Skeletal muscle tissue (tissue), 7 donors: ENCODE measurements around the genes LLCFC1, OR6V1 and TAS2R60.

DNA sequence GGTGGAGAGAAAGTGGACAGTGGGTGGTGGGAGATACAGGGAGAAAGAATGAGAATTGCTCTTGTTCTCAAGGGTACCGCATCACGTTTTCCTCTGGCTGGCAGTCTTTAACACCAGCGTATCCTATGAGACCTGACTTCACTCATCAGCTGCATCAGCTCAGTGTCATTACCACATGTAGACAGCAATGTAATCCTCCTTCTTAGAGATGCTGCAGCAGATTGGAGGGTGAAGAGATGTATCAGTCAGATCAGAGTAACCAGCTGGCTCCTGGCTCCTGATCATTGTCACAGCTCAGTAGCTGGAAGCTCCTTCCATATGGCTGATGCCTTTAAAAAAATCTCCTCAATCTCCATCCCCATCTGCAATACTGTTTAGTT lies 39.8 kb upstream of the EPHB6 start:
- PRO-cap, 3 experiments, result no peak in any of the 3 experiments
- RAMPAGE, long total RNA, result no peak
- RRBS, 2 experiments, result no CpG with 5 or more reads among the region's 3 CpGs

GRCh38 chr7:142927435-142927821 lies 6.1 kb downstream of the TRPV5 start:
- PRO-cap, 3 experiments, result no peak in any of the 3 experiments
- RAMPAGE, long total RNA, result no peak
- RRBS, 2 experiments, result 12 to 13% methylated on average over 1 of the region's 4 CpGs

GRCh38 chr7:142939330-142939773 lies at the start of gene LLCFC1:
LLCFC1 (plus strand) TSS chr7:142939484.
- PRO-cap, 3 experiments, result no peak in any of the 3 experiments
- RAMPAGE, long total RNA, result no peak
- RRBS, 2 experiments, result no CpG with 5 or more reads among the region's 8 CpGs

DNA sequence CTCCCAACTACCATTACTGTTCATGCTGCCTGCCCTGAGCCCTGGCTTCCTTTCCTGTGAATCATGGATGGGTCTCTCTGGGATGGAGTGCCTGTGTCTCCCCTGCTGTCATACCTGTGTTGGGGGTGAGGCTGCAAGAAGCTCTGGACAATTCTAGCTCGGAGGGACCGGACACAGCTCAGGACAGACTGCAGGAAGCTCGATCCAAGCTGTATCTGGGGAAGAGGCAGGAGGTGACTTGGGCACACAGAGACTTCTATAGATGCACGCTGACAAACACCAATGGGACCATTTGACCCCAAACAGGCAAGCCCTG lies 4.3 kb downstream of the LLCFC1 start:
- PRO-cap, 3 experiments, result no peak in any of the 3 experiments
- RAMPAGE, long total RNA, result no peak
- RRBS, 2 experiments, result no CpG with 5 or more reads among the region's 4 CpGs

DNA sequence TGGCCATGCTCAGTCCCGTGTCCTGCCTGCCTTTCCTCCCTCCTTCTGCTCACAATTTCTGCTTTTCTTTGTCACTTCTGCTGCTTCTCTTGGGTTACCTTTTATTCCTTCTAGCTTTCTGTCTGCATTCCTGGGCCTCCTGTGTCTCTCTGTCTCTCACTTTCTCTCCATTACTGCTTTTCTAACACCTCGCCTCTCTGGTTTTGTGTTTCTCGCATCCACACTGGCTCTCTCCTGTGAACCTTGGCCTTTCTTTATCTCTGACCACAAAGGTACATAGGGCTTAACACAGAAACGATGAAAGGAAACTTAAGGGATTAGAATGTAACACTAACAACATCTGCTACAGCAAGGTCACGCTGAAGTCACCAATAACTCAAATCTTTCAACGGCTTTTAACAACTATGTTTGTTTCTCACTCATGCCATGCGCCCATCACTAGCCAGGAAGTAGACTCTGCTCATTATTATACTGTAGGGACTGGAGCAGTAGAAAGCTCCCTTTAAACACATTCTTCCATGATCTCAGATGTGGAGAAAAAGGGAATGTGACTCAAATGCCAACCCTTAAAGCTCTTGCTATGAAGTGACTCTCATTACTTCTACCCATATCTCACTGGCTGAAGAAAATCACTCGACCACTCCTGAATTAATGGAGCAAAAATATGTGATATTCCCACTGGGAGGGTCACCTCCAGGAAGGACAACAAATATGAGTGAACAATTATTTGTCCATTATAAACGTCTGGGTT lies 9.3 kb upstream of the OR6V1 start:
- PRO-cap, 3 experiments, result no peak in any of the 3 experiments
- RAMPAGE, long total RNA, result no peak
- RRBS, 2 experiments, result no CpG with 5 or more reads among the region's 9 CpGs

GRCh38 chr7:143049500-143049951 lies 2.6 kb upstream of the OR6V1 start:
- PRO-cap, 3 experiments, result no peak in any of the 3 experiments
- RAMPAGE, long total RNA, result no peak
- RRBS, 2 experiments, result no CpG with 5 or more reads among the region's 3 CpGs

- PRO-cap, 3 experiments, result no peak in any of the 3 experiments
- RAMPAGE, long total RNA, result no peak
- RRBS, 2 experiments, result no CpG with 5 or more reads among the region's 5 CpGs
Measured at GRCh38 chr7:143052110-143052538, at the start of gene OR6V1. OR6V1 (plus strand) TSS chr7:143052341.

DNA sequence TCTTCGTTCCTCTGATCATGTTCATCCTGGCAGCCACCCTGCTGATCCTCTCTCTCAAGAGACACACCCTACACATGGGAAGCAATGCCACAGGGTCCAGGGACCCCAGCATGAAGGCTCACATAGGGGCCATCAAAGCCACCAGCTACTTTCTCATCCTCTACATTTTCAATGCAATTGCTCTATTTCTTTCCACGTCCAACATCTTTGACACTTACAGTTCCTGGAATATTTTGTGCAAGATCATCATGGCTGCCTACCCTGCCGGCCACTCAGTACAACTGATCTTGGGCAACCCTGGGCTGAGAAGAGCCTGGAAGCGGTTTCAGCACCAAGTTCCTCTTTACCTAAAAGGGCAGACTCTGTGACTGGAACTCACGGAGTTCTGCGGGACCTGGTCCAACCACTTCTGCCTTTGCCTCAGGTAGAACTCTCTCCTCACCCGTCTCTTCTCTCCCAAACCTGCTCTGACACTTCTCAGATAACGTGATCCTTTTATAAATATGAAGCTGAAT lies 903 bp downstream of the TAS2R40 start:
- PRO-cap, 3 experiments, result no peak in any of the 3 experiments
- RAMPAGE, long total RNA, result no peak
- RRBS, 2 experiments, result no CpG with 5 or more reads among the region's 8 CpGs

DNA sequence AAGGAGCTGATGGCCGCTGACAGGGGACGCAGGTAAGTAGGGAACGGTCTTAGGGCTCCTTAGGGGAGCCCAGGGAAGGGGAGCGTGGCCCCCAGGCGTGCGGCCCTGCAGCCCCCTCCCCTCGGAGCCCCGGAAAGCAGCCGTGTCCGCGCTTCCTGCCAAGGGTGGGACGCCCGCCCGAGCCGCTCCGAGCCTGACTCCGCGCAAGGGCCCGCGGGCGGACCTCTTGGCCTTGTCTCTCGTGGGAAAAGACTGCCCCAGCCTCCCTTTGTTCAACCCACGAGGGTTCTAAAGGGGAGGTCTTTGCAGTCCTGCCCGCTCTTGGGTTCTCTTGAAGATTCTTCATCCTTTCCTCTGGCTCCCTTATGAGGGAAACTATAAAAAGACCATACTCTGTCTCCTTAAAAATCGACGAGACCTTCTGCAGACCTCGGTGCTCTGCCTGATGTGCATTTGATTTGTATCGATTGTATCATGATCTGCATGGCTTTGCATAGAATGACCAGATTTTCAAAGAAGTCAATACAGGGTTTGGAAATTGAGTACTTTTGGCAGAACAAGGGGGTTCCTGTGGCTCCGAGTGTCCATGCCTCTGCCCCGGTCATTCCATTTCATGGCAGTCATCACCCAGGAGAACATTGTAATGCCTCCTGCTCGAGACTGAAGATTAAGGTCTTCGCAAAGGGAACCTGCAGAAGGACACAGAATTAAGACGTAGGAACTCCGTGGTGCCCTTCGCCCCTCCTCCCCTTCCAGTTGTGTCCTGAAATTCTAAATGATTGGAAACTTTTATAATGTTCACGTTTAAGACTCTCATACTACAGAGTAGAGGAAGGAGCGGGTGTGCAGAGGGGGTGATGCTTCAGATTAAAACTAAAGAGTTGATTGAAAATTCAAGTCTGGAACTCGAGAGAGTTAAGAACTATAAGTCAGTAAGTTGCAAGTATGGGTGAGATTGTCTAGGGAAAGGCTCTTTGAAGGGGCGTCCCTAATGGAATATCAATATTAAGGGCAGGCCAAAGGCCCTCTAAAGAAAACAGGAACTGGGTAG lies 672 bp downstream of the CASP2 start:
- PRO-cap, 3 experiments, result peak in 1 of 3 experiments; most common plus-strand start position 161 of the sequence (in 1); most common minus-strand start position 128 of the sequence (in 1)
- RAMPAGE, long total RNA, result no peak
- RRBS, 2 experiments, result no CpG with 5 or more reads among the region's 39 CpGs

GRCh38 chr7:143300728-143301803 lies 12.9 kb downstream of the CASP2 start:
- PRO-cap, 3 experiments, result no peak in any of the 3 experiments
- RAMPAGE, long total RNA, result no peak
- RRBS, 2 experiments, result no CpG with 5 or more reads among the region's 11 CpGs

DNA sequence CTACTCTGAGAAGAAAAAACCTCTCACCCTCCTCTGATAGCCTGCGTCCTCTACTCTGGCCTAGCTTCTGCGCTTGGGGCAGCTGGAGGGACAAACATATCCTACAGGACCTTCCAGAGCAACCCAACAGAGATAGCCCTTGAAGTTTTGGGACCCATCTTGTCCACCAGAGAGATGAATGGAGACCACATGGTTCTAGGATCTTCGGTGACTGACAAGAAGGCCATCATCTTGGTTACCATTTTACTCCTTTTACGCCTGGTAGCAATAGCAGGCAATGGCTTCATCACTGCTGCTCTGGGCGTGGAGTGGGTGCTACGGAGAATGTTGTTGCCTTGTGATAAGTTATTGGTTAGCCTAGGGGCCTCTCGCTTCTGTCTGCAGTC lies at the start of gene TAS2R60:
TAS2R60 (plus strand) TSS at position 175 of the 386 bp plus-strand sequence.
- PRO-cap, 3 experiments, result no peak in any of the 3 experiments
- RAMPAGE, long total RNA, result no peak
- RRBS, 2 experiments, result no CpG with 5 or more reads among the region's 7 CpGs

DNA sequence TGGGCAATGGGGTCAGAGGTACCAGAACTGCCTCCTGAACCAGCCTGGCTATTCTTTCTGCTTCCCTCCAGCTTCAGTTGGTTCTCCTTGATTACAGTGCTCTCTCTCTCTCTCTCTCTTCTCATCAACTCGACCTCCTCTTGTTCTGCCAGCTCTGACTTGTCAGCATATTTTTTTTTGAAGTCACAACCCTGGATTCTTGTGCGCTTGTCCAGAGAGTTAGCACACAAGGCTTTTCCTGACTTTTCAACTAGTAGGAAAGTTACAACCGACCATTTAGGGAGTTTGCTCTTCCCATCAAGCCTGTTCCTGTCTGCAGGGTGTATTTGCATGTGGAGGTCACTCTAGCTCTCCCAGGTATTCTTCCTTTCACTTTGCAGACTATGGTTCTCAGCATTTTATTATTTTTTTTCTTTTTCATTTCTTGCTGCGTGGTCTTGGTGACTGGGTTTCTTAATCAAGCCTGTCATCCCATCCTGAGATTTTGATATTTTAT lies 2.4 kb upstream of the ARHGEF35 start:
- PRO-cap, 3 experiments, result no peak in any of the 3 experiments
- RAMPAGE, long total RNA, result no peak
- RRBS, 2 experiments, result no CpG with 5 or more reads among the region's 4 CpGs

- PRO-cap, 3 experiments, result no peak in any of the 3 experiments
- RAMPAGE, long total RNA, result no peak
- RRBS, 2 experiments, result no CpG with 5 or more reads among the region's 7 CpGs
Measured at GRCh38 chr7:144834344-144834794, 1.5 kb downstream of the TPK1 start.

GRCh38 chr7:148340426-148340730 lies 250.2 kb upstream of the C7orf33 start:
- PRO-cap, 3 experiments, result no peak in any of the 3 experiments
- RAMPAGE, long total RNA, result no peak
- RRBS, 2 experiments, result no CpG with 5 or more reads among the region's 3 CpGs

DNA sequence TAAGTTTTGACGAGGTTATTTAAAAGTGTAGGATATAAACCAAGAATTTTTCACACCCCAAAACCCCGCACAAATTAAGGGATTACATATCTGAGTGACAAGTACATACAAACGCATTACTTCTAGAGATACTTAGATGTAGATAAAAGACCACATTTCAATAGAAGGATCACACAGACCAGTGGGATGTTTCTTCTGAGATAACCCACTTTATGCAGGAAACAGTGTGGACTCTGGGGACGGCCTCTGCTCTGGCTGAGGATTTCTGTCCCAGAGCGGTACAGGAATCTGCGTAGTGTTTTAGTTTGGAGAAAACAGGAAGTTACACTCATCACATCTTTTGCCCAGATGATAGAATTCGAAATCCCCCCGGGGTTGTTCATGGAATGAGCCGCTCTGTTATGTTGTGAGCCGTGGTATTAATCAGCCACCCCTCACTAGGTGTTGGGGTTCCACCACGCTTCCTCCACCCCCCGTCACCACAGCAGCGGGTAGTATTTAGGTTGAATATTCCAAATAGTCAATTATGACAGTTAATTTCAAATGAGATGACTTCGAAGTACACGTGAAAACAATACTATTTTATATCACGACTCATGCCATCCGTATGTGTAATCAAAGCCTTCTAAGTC lies 1.2 kb upstream of the CUL1 start:
- PRO-cap, 3 experiments, result peak in 3 of 3 experiments; most common plus-strand start position 361 of the sequence (in 3); most common minus-strand start position 212 of the sequence (in 1)
- RAMPAGE, long total RNA, result no peak
- RRBS, 2 experiments, result no CpG with 5 or more reads among the region's 17 CpGs

- PRO-cap, 3 experiments, result peak in 3 of 3 experiments; most common plus-strand start chr7:148699587 (in 1); most common minus-strand start chr7:148699505 (in 2)
- RAMPAGE, long total RNA, result no peak
- RRBS, 2 experiments, result 1 to 2% methylated on average over 32 of the region's 82 CpGs
Measured at GRCh38 chr7:148699420-148700476, 1.0 kb downstream of the CUL1 start.

- PRO-cap, 3 experiments, result no peak in any of the 3 experiments
- RAMPAGE, long total RNA, result no peak
- RRBS, 2 experiments, result no CpG with 5 or more reads among the region's 12 CpGs
Measured at GRCh38 chr7:148979693-148980250, 48.5 kb downstream of the PDIA4 start.

DNA sequence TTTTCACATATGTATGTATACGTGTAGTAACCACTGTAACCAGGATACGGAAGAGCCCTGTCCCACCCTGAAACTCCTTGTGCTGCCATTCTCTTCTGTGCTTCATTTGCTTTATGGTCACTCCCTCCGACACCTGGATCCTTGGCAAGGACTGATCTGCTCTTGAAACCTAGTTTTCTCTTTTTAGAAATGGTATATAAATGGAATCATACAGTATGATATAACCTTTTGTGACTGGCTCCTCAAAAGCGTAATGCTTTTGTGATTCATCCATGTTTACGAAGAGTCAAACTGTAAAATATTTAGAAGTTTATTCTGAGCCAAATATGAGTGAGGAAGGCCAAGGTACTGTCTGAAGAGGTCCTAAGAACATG lies 1.6 kb upstream of the ZNF425 start:
- PRO-cap, 3 experiments, result no peak in any of the 3 experiments
- RAMPAGE, long total RNA, result no peak
- RRBS, 2 experiments, result no CpG with 5 or more reads among the region's 5 CpGs

DNA sequence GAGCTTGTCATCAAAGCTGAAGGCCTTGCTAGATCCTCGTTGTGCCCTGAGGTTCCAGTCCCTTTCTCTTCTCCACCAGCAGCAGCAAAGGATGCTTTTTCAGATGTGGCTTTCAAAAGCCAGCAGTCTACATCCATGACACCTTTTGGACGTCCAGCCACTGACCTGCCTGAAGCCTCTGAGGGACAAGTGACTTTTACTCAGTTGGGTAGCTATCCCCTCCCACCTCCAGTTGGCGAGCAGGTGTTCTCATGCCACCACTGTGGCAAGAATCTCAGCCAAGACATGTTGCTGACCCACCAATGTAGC lies 16.7 kb upstream of the ZNF282 start:
- PRO-cap, 3 experiments, result no peak in any of the 3 experiments
- RAMPAGE, long total RNA, result no peak
- RRBS, 2 experiments, result no CpG with 5 or more reads among the region's 3 CpGs

DNA sequence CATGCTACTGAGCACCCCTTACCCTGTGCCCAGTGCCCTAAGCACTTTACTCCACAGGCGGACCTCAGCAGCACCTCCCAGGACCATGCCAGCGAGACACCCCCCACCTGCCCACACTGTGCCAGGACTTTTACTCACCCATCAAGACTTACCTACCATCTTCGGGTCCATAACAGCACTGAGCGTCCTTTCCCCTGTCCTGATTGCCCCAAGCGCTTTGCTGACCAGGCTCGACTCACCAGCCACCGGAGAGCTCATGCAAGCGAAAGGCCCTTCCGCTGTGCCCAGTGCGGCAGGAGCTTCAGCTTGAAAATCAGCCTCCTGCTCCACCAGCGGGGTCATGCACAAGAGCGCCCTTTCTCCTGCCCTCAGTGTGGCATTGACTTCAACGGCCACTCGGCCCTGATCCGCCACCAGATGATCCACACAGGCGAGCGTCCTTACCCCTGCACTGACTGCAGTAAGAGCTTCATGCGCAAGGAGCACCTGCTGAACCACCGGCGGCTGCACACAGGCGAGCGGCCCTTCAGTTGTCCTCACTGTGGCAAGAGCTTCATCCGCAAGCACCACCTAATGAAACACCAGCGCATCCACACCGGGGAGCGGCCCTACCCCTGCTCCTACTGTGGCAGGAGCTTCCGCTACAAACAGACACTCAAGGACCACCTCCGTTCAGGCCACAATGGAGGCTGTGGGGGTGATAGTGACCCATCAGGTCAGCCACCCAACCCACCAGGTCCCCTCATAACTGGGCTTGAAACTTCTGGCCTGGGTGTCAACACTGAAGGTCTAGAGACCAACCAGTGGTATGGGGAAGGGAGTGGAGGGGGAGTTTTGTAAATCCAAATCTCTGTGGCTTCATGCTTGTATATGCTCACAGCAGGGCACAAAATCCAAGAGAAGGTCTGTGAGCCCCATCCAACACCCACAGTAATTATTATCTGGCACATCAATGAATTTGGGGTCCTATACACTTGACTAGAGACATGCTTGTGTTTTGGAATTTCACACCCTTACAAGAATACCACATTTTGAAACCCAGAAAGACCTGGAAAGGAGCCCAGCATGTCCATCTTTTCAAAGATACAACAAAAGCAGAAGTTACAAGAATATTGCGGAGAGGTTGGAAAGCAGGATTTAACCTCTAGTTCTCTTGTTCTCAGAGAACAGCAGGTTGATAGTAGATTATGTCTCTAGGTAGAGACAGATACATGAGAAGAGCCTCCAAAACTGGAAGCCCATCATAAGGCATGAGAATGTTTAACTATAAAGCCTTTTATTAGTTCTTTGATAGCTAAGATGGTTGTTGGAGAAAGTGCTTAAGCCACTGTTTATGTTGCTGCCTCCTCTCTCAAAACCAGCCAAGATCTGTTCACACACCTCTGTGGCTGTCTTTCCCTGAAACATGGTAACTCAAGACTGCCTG lies 15.9 kb upstream of the ZNF282 start:
- PRO-cap, 3 experiments, result no peak in any of the 3 experiments
- RAMPAGE, long total RNA, result no peak
- RRBS, 2 experiments, result 95 to 96% methylated on average over 6 of the region's 29 CpGs